Gastrocnemius medialis (tissue), 3 donors: ENCODE results near the genes INCENP, SCGB1D1 and AHNAK.

GRCh38 chr11:62061796-62062306, 62.0 kb upstream of the INCENP start:
- PRO-cap: no peak
- RAMPAGE, long total RNA, 3 experiments: no peak in any of the 3 experiments

GRCh38 chr11:62123421-62124251, at the start of gene INCENP:
Gene INCENP, plus strand, starts transcription at chr11:62124011.
- PRO-cap: bidirectional peak, plus-strand start at chr11:62123998, minus-strand start at chr11:62123759
- RAMPAGE, long total RNA, 3 experiments: start-site peak on the plus strand in 3 of 3 experiments, at chr11:62123998-62124055 at its widest, 23 to 114 reads per replicate

DNA sequence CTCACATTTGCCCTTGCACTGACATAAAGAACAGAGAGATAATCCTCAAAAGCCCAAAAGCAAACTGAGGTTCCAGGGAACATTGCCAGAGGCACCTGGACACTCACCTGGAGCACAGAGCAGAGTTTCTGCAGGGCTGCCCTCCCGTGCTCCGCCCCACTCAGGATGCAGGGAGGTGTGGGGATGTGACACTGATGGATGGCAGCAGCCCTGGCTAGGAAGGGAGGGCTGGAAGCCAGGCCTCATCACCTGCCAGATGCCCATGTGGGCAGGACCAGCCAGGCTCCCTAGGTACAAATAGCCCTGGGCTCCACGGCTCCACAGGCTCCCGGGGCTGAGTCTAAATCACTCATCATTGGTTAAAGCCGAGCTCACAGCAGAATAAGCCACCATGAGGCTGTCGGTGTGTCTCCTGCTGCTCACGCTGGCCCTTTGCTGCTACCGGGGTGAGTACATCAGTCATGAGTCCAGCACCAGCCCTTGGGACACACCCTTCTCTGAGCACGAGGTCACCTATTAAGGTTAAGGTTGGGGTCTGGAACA, at the start of gene SCGB1D1:
Gene SCGB1D1, plus strand, starts transcription at position 323 of the 543 bp plus-strand sequence.
- PRO-cap: no peak
- RAMPAGE, long total RNA, 3 experiments: no peak in any of the 3 experiments

DNA sequence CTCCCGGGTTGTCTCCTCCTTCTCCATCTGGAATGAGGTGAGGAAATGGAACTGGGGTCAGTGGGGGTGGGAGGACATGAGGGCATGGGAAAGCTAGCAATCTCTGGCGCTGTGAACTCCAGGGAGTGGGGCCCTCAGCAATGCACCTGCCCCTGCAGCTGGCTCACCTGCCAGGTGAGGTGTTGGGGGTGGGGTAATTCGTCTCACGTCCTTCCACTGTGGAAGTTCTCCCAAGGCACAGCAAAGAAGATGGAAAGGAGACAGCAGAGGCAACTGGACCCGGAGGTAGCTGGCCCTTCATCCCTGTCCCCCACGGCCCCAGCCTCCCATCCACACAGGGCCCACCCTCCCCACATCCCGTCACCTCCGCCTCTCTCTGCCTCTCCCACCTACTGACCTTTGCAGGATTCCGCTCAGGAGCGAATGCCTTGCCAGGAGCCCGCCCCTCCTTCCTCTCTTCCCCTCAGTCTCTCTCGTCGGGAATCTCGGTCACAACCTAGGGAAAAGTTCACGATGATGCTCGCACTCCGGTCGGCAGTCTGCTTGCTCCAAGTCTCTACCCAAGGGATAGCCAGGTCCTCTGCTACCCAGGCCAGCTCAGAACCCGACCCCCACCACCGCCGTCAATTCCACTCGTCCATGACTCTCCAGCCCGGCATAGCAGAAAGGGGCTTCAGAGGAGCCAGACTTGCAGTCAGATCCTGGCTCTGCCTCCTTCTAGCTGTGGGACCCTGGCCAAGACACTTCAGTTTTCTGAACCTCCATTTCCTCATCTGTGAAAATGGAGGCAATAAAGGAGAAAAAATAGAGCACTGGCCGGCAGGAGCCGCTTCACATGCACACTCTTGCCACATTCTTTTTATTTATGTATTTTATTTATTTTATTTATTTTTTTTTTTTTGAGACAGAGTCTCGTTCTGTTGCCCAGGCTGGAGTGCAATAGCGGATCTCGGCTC, 10.3 kb downstream of the AHNAK start:
- PRO-cap: unidirectional peak, plus-strand start at position 503 of the sequence
- RAMPAGE, long total RNA, 3 experiments: no peak in any of the 3 experiments

GRCh38 chr11:62546639-62547004, at the start of gene AHNAK:
Gene AHNAK, minus strand, starts transcription at chr11:62546806.
- PRO-cap: bidirectional peak, plus-strand start at chr11:62546902, minus-strand start at chr11:62546833
- RAMPAGE, long total RNA, 3 experiments: start-site peak on the minus strand in 3 of 3 experiments, at chr11:62546742-62546812 at its widest, 4,720 to 58,341 reads per replicate

GRCh38 chr11:62547778-62548335, 1.3 kb upstream of the AHNAK start:
- PRO-cap: bidirectional peak, plus-strand start at chr11:62548006, minus-strand start at chr11:62547874; bidirectional peak, plus-strand start at chr11:62548149, minus-strand start at chr11:62548120
- RAMPAGE, long total RNA, 3 experiments: no peak in any of the 3 experiments

- PRO-cap: no peak
- RAMPAGE, long total RNA, 3 experiments: no peak in any of the 3 experiments
Observed at GRCh38 chr11:62575472-62575958, 1.8 kb upstream of the EEF1G start.

GRCh38 chr11:62600891-62601386, 726 bp downstream of the MTA2 start:
- PRO-cap: bidirectional peak, plus-strand start at chr11:62601307, minus-strand start at chr11:62601274
- RAMPAGE, long total RNA, 3 experiments: no peak in any of the 3 experiments

DNA sequence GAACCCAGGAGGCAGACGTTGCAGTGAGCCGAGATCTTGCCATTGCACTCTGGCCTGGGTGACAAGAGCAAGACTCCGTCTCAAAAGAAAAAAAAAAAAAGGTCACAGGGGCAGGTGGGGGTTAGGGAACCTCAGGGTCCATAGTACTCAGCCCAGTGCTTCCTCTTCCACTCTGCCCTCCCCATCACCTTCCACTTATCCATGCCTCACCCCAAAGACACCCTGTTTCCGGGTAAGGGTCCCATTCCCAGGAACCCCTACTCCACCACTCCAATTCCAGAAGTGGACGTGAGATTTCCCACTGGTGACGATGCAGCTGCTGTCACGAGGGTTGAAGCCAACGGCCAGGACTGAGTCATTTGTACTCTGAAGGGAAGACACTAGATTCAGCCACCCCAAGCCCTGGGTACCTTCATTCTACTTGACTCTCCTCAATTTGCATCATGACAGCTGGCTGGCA, 5.1 kb downstream of the EML3 start:
- PRO-cap: no peak
- RAMPAGE, long total RNA, 3 experiments: no peak in any of the 3 experiments

GRCh38 chr11:62665372-62666183, 466 bp downstream of the CSKMT start:
- PRO-cap: unidirectional peak, minus-strand start at chr11:62665881
- RAMPAGE, long total RNA, 3 experiments: no peak in any of the 3 experiments

- PRO-cap: no peak
- RAMPAGE, long total RNA, 3 experiments: no peak in any of the 3 experiments
Observed at GRCh38 chr11:62670948-62671507, 445 bp upstream of the UQCC3 start.

DNA sequence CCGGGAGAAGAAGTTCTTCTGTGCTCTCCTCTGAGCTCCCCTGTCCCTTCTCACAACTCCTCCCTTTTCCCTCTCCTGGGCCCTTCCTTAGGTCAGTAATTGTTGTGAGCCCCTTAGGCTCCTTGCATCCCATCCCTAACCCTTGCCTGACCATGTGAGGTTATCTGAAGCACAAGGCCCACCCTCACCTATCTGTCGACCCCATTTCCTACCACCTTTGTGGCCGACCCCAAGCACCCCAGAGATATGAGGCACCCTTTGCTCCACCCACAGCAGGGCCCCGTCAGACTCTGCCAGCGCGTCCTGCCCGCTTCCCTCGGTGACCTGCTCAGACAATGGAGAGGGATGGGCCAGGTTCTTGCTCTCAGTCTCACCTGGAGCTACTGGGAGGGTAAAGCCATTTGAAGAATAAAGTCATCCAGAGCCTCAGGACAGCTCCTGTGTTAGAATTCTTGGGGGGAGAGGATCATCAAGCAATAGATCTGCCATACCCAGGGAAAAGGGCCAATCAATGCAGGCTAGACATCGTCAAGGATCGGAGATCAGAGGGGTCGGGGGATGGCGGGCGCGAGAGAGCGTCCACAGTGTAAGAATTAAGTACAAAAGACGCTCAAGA, 1.4 kb downstream of the GNG3 start:
- PRO-cap: no peak
- RAMPAGE, long total RNA, 3 experiments: no peak in any of the 3 experiments

- PRO-cap: no peak
- RAMPAGE, long total RNA, 3 experiments: no peak in any of the 3 experiments
Observed at GRCh38 chr11:62824994-62825547, 6.8 kb downstream of the STX5 start.

DNA sequence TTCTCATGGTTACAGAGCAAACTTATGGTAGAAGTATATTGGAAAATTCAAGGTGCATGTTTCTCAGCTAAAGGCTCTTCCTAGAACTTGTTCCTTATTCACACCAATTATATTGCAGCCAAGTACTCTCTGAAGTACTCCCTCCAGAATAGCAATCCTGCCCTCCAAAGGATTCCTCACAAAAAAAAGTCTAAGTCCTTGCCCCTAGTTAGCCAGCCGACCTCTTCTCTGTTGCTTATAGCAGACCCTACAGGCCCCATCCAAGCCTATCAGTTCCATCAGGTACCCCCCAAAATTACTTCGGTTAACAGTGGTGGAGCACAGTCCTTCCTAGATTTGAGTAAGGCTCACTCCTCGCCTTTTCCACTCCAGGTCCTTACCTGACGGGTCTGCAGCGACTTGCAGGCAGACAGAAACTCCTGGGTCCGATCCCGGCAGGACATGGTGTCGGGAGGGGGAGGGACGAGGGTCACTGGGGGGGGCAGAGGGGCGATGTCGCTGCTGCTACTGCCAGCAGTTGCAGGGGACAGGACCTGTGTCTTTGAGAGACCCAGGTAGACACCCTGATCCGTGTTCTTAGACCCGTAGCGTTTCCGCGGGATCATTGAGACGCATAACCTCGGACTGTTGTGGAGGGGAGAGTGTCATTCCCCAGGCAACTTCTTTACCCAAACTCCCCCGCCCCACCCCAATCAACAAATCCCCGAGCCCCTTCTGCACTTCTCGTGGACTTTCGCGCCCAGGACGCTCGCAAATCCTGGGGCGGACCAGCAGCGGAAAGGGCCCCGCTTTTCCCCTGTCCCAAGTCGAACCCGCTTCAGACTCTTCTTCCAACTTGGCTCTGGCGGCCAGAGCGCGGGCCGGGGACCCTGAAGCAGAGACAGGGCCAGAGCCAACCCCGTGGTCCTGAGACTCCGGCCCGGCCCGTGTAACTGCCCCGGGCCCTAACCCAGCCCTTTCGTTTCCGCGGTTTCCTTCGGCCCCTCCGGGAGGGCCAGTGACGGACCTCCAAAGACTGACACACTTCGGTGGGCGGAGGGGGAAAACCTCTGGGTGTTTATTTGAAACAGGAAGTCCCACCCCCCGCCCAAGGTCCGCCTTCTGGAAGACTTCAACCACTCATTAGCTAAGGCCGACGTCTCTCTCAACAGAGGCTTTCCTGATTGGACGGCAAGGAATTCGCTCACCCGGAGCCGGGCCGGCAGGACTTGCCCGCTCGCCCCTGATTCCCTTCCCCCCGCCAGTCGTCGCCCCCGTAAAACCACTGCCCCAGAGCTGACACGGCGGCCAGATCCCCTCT, 762 bp downstream of the STX5 start:
- PRO-cap: bidirectional peak, plus-strand start at position 1,173 of the sequence, minus-strand start at position 1,027 of the sequence
- RAMPAGE, long total RNA, 3 experiments: no peak in any of the 3 experiments

GRCh38 chr11:62852741-62853243, 13.4 kb upstream of the WDR74 start:
- PRO-cap: unidirectional peak, minus-strand start at chr11:62853036
- RAMPAGE, long total RNA, 3 experiments: no peak in any of the 3 experiments

GRCh38 chr11:62854895-62855962, 15.8 kb upstream of the WDR74 start:
- PRO-cap: unidirectional peak, minus-strand start at chr11:62855366; bidirectional peak, plus-strand start at chr11:62856161, minus-strand start at chr11:62855881
- RAMPAGE, long total RNA, 3 experiments: start-site peak on the minus strand in 1 of 3 experiments, at chr11:62855883-62855888 at its widest, 61 reads per replicate

DNA sequence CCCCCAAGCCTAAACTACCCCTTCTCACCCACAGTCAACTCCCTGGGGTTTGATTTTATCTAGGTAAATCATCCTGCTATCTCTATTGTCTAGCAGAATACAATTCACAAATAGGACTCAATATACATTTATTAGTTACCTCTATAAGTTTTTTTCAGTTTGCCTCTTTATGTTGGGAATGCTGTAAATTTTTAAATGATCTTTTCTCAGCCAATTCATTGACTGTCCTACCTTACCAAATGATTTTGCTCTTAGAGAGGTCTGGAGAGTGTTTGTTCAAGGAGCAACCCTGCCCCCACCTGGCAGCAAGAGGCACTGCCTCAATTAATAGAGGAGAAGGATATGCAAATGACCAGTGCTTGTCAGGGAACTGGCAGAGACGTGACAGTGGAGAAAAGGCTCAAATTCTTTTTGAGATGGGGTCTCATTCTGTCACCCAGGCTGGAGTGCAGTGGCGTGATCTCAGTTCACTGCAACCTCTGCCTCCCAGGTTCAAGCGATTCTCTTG, 18.1 kb upstream of the SLC3A2 start:
- PRO-cap: no peak
- RAMPAGE, long total RNA, 3 experiments: no peak in any of the 3 experiments

- PRO-cap: no peak
- RAMPAGE, long total RNA, 3 experiments: no peak in any of the 3 experiments
Observed at GRCh38 chr11:62923424-62924460, 2.6 kb upstream of the CHRM1 start.

- PRO-cap: no peak
- RAMPAGE, long total RNA, 3 experiments: no peak in any of the 3 experiments
Observed at GRCh38 chr11:62926122-62926594, 5.0 kb upstream of the CHRM1 start.

DNA sequence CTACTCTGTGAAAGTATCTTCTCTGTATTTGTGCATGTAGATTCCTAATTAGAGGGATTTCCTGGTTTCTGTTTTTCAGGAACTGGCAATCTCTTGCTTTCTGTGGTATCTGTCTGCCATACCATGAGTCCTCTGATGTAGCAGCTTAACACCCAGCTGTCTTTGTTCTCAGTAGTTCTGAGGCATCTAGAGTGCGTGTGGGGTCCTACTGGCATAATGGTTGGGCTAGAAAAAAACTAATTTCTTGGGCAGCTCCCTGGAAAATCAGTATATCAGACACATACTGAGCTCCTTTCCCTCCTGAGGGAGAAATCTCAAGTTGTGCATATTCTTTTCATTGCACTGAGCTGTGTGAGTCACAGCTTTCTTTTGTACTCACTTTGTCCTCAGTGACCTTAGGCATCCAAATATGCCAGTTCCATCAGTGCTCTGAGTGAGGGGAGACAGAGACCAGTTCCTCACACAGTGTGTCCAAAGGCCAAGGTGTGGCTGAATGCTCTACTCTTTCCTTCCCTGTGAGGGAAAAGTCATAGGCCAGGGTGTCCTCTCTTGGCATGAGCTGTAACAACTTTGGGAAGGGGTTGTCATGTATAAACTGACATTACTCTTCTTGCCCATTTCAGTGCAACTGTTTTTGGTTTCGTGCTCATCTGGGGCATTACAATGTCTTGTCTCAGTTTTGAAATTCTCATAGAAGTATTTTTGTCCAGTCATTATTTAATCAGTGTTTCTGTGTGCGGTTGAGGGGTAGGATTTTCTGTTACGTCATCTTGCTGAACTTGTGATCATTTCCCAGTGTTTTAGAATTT, 35.6 kb upstream of the SLC22A24 start:
- PRO-cap: no peak
- RAMPAGE, long total RNA, 3 experiments: no peak in any of the 3 experiments